Right atrium auricular region (tissue), 2 donors: ENCODE results near the genes ANGPTL3 and UBE2U.

GRCh38 chr1:61114216-61114784 is 31.9 kb downstream of the NFIA start:
- PRO-cap = no peak
- RAMPAGE, long total RNA, 2 experiments = no peak in any of the 2 experiments

- PRO-cap = no peak
- RAMPAGE, long total RNA, 2 experiments = no peak in any of the 2 experiments
Measured at GRCh38 chr1:61122296-61122835, 40.0 kb downstream of the NFIA start.

DNA sequence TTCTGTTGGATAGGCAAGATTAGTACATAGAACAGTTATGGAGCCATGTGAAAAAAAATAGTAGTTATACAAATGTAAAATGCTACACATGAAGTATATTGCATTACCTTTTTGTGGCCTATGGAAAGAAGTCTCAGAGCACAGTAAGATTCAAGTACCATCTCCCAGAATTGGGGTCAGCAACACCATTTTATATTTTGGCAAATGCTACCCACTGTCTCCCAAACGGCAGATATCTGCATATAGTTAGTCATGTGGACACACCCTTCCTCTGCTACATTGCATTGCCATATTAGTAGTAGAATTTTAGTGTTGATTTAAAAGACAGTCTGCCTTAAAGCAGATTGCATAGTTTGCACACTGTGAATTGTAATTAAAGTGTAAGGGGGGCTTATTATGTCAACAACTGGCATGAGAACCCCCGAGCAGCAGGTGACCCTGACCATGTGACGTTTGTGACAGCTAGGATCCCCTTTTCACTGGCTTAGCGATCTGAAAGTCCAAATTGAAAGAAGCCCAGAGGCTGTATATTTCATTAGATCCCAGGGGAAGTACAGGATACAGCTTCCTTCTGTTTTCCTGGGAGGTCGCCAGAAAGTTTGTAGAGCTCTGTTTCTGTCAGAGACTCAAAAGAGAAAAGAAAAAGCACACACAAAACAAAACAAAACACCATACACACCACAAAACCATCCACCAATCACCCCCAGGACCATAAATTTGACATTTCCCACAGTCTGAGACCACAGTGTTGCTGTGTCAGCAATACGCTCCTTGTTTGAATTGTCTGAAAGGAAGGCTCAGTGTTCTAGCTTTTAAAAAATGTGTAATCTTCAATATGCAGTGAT is 172.4 kb downstream of the NFIA start:
- PRO-cap = unidirectional peak, plus-strand start at position 535 of the sequence
- RAMPAGE, long total RNA, 2 experiments = no peak in any of the 2 experiments

DNA sequence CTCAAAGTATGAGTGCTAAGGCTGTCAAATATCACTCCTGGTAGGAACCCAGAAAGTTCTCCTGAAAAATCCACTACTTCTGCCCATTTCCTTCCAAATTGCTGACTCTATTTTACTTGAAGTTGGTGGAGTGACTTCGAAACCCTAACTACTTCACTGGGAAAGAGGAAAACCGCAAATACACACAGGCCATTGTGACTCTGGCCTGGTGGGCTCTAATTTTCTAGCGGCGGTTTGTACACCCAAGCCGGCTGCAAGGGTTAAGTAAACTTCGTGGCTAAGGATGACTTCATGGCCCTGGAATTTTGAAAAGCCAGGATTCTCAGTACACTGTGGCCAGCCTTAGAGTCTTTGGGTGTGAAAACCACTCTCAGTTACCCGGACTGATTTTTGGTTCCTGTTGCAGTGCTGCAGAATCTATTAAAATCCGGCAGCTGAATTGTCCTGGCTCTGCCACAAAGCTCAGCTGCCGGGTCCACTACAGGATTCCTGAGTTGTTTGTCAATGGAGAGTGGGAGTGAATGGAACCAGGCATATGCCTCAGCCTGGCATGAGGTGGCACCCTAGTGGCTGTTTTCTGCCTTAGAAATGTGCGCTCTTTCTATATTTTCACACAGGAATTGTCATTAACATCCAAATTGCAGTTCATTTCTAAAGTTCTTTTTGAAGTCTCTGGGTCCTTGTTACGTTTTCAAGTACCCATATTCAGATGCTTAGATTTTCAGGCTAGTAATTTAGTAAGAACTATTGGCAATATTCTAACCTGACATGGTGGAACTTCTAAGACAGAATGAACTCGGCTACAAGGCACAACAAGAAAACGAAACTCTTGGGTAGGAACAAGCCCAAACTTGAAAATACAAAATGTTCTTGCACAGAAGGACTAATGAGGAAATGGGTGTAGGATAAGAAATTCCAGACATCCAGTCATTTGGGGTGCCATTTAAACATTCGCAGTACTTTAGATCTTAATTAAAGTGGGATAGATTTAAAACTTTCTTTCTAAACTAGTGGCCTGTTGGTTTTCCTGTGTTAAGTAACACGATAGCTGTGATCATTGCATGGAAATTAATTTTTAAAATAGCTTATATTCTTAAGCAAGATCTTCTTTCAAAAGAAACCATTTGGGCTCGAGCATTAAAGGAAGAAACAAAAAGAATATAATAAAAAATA is 255.9 kb downstream of the NFIA start:
- PRO-cap = bidirectional peak, plus-strand start at position 504 of the sequence, minus-strand start at position 480 of the sequence
- RAMPAGE, long total RNA, 2 experiments = no peak in any of the 2 experiments

DNA sequence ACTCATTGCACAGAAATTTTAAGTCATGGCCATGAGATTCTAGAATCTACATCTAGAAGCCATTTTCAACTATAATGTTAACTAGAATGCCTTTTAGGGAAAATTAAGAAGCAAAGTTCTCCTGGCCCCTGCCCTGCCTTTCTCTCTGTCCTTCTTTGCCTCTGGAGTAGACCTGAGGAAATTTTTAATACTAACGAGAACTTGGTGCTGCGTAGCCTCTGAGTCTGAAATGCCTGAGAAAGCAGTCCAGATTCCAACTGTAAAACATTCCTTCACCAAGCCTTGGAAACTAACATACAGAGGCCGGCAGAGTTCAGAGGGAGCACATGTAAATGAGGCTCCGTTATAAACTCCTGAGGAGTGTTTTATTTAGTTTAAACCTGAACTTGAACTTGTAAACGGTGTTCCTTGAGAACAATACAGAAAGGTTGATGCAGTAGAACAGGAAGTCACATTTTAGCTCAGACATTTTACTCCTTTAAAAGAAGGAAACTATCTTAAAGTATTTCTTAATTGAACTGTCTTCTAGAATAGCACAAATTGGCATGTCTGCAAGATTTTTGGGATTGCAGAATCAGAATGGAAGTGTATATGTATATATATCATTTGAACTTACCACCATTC is 280.7 kb downstream of the TM2D1 start:
- PRO-cap = bidirectional peak, plus-strand start at position 299 of the sequence, minus-strand start at position 230 of the sequence
- RAMPAGE, long total RNA, 2 experiments = no peak in any of the 2 experiments

DNA sequence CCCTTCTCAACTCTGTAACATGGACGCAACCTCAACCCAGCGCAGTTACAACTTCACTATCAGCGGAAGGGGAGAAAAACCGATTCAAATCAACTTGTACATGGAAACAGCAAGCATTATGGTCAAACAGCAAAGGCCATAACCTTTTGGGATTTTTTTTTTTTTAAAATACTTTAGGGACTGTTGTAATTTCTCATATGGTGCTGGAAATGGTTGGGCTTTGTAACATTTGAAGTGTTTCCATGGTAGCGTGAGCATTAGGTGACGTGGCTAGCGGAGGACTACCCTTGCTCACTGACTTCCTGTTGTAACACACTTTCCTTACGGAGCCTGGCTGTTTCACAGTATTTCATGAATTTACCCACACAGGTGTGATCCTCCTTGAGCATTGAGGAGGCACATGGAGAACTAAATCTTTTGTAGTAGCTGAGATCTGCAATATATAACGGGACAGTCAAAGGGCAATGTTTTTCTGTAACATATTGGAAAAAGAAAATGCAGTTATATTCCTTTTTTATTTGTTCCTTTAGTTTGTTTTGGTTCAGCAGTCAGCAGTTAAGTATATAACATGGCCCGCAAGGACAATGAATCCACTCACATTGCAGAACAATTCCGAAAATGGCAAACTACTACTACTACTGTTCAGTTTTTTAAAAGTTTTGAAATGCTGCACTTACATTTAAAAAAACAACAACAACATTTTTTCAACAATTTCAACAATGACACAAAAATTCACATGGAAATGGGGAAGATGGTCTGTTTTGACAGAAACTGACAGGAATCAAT is 269.4 kb downstream of the TM2D1 start:
- PRO-cap = no peak
- RAMPAGE, long total RNA, 2 experiments = no peak in any of the 2 experiments

- PRO-cap = no peak
- RAMPAGE, long total RNA, 2 experiments = no peak in any of the 2 experiments
Measured at GRCh38 chr1:61604761-61604960, 120.3 kb downstream of the TM2D1 start.

DNA sequence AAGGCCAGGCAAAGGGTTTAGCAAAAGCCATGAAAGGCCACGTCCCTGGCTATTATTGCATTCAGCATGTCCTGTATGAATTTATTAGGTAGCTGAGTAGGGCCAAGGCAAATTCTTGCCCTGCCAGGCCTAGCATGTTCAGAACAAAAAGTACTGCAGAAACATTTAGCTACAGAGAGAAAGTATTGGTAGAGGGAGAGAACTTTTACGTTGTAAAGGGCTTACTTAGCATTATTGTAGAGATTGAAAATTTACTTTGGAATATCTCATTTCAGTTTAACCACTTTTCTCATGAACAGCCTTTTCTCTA is 94.4 kb downstream of the PATJ start:
- PRO-cap = no peak
- RAMPAGE, long total RNA, 2 experiments = no peak in any of the 2 experiments

DNA sequence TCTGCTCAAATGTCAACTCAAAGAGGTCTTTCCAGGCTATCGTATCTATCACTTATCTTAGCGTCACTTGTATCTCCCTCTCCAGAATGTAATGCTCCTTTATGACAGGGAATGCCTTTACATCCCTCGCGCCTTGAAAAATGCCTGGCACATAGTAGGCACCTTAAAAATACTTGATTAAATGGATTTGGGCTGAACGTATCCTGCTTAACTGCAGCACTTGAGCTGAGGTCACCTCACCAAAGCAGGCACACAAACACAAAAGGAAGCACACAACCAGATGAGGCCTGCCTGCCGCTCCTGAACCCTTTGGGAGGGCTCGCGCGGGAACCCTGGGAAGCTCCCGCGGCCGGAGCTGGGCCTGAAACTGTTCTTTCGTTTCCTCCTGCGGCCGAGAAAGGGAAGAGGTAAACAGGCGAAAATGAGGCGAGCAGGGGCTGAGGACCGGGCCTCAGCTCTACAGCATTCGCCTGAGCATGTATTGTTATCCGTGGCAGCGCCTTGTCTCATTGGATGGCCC is 1.1 kb upstream of the USP1 start:
- PRO-cap = no peak
- RAMPAGE, long total RNA, 2 experiments = no peak in any of the 2 experiments

DNA sequence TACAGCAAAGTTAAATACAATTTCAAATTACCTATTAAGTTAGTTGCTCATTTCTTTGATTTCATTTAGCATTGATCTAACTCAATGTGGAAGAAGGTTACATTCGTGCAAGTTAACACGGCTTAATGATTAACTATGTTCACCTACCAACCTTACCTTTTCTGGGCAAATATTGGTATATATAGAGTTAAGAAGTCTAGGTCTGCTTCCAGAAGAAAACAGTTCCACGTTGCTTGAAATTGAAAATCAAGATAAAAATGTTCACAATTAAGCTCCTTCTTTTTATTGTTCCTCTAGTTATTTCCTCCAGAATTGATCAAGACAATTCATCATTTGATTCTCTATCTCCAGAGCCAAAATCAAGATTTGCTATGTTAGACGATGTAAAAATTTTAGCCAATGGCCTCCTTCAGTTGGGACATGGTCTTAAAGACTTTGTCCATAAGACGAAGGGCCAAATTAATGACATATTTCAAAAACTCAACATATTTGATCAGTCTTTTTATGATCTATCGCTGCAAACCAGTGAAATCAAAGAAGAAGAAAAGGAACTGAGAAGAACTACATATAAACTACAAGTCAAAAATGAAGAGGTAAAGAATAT is at the start of gene ANGPTL3:
TSS of gene ANGPTL3 (plus strand) at position 211 of the 604 bp plus-strand sequence.
- PRO-cap = no peak
- RAMPAGE, long total RNA, 2 experiments = no peak in any of the 2 experiments

GRCh38 chr1:62746492-62746817 is 37.5 kb upstream of the ATG4C start:
- PRO-cap = no peak
- RAMPAGE, long total RNA, 2 experiments = no peak in any of the 2 experiments

DNA sequence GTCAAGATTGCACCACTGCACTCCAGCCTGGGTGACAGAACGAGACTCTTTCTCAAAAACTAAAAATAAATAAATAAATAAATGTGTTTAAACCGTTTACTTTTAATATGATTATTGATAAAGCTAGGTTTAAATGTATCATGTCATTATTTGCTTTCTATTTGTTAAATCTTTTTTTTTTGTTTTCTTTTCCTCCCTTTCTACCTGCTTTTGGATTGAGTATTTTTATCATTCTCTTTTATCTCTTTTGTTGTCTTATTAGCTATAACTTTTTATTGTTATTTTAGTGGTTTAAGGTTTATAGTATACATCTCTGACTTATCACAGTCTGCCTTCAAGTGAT is 31.1 kb downstream of the ATG4C start:
- PRO-cap = no peak
- RAMPAGE, long total RNA, 2 experiments = no peak in any of the 2 experiments

DNA sequence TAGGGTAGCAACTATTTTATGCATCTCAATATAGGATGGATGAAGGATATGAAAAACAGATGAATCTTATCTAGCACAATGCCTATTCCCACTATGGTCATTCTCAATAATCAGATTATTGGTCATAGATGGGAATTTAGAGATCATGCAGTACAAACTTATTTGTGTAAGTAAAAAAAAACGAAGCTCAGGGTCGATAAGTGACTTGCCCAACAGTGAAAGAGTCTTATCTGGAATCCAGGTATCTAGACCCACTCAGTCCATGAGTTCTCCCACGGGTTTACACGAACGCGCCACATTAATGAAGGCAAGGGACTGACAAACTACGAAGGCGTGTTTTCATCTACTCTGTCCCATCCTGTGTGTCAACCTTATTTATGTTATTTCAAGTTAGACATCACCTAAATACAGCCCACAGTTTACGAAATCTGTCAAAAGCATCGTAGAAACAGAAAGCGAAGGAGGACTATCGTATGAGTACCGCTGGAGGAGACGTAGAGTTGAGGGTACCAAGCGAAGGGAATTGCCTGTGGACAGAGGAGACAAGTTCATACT is 475 bp downstream of the ITGB3BP start:
- PRO-cap = no peak
- RAMPAGE, long total RNA, 2 experiments = no peak in any of the 2 experiments

DNA sequence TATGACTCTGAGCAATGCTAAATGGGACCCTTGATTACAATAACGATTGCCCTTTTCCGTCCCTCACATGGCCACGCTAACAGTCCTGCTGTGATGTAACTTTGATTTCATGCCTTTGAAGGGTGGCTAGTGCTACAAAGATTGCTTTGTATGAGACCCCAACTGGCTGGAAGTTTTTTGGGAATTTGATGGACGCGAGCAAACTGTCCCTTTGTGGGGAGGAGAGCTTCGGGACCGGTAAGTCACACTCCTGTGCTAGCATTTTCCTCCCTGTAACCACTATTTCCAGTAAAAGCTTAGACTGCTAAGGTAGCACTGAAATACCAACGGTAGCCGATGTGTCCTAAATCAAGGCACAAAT is 45.3 kb downstream of the PGM1 start:
- PRO-cap = no peak
- RAMPAGE, long total RNA, 2 experiments = no peak in any of the 2 experiments

GRCh38 chr1:63704982-63705473 is 68.8 kb upstream of the ROR1 start:
- PRO-cap = no peak
- RAMPAGE, long total RNA, 2 experiments = no peak in any of the 2 experiments

GRCh38 chr1:63914995-63915433 is 141.2 kb downstream of the ROR1 start:
- PRO-cap = no peak
- RAMPAGE, long total RNA, 2 experiments = no peak in any of the 2 experiments

- PRO-cap = no peak
- RAMPAGE, long total RNA, 2 experiments = no peak in any of the 2 experiments
Measured at GRCh38 chr1:64203289-64203887, at the start of gene UBE2U. Gene UBE2U (plus strand): TSS chr1:64203623.

DNA sequence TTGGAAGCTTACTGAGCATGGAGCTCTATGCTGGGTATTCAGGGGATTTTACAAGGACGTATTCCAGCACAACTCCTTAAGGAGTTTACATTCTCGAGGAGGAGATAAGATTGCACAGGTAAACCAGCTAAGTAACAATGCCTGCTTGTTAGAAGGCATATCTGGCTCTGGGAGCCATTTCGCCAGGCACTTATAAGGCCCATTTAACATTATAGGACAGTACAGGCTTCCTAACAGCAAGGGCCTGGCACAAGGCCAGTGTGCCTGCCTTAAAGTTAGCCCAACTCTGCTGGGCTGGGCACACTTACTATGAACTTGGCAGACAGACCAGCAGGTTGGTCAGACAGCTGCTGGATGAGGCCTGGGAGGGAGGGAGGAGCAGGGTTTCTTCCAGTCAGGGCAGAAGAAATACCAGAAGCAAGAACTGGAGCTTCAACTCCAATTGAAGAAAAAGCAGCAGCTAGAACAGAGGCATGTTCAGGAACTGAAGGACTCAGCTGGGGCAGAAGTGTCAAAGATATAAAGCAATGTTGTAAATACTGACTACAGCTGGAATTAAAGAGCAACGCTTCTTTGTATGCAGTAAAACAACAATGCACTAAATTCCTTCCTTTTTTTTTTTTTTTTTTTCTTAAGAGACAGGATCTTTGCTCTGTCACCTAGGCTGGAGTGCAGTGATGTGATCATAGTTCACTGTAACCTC is 4.8 kb downstream of the CACHD1 start:
- PRO-cap = no peak
- RAMPAGE, long total RNA, 2 experiments = no peak in any of the 2 experiments

GRCh38 chr1:64540337-64540894 is 70.5 kb downstream of the CACHD1 start:
- PRO-cap = no peak
- RAMPAGE, long total RNA, 2 experiments = no peak in any of the 2 experiments

DNA sequence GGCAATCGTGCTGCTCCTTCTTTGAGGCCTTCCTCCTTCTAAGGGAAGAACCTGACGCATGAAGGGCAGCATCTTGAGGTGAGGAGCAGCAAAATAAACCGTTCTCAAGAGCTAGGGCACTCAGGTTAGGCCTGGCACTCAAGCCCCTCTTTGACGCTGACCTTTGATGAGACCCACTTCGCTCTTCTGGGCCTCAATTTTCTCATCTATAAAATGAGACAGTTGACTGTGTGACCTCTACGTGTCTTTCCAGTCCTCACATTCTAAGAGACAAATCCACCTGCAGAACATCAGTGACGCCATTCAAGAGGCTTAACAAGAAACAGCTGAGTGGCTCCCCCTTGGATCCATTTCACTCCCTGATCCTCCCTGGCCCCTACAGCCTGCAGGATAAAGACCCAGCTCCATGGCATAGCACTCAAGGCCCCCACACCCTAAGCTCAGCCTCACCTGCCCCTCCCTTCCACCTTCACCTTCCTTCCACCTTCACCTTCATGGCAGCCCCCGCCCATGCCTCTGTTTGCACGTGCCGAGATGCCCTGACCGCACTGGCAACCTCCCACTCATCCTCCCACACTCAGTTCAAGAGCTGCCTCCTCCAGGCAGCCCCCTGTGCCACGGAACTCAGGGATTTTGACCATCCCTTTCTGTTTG is 109.6 kb downstream of the RAVER2 start:
- PRO-cap = no peak
- RAMPAGE, long total RNA, 2 experiments = no peak in any of the 2 experiments